Bronchus fibroblast of lung (primary cell): ENCODE data around the gene ENTR1.

DNA sequence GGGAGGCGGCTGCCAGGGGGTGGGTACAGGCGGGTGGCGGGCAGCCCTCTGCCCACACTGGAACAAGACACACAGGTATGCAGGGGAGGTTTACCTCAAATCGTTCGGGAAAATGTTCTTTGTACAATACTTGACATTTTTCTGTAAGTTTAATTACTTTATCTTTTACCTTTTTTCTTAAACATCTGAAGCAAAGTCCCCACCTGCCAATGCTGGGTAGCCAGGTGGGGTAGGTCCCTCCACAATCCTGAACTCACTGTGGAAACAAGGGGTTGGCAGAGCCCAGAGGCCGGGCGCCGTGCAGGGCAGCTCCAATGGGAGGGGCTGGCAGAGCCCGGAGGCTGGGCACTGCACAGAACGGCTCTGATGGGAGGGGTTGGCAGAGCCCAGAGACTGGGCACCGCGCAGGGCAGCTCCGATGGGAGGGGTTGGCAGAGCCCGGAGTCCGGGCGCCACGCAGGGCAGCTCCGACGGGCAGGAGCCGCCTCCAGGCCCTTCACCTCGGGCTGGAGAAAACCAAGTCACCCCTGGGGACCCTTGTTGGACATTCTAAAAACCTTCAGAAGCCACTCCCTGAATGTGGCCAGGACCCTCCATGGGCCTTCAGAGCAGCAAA is 9.4 kb downstream of the NACC2 start:
- RAMPAGE, long total RNA: no peak

- RAMPAGE, long total RNA: no peak
These were observed 1.2 kb downstream of the TMEM250 start for GRCh38 chr9:136117226-136118035.

- RAMPAGE, long total RNA: no peak
These were observed 25.5 kb upstream of the TMEM250 start for GRCh38 chr9:136144141-136144662.

GRCh38 chr9:136324303-136324980 is 2.9 kb upstream of the GPSM1 start:
- RAMPAGE, long total RNA: no peak

DNA sequence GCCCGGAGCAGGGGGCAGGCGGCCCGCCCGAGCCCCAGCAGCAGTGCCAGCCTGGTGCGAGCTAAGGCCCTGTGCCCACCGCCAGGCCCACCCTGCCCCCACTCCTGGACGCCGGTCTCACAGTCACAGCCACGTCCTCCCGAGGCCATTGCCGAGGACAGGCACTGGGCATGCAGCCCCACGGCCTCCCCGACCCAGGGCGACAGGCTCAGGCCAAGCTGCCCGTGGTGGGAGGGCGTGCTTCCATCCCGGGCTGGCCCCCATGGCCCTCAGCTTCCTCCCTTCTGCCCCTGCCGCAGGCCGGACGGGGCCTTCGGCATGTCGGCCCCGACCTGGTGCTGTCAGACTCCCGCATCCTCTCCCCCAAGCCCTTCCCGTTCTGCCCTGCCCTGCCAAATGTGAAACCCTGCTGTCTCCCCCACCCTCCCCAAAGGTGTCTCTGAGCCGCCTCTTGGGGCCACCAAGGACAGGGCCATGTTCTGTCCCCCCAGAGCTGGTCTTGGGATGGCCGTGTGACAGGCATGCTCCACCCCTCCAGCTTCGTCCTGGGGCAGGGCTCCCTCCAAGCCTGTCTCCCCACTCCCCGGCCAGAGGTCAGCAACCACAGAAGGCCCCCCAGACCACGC is 5.3 kb downstream of the DNLZ start:
- RAMPAGE, long total RNA: no peak

GRCh38 chr9:136377771-136378555 is 4.5 kb upstream of the CARD9 start:
- RAMPAGE, long total RNA: no peak

- RAMPAGE, long total RNA: no peak
These were observed 1.7 kb downstream of the ENTR1 start for GRCh38 chr9:136408716-136409198.

GRCh38 chr9:136410136-136410874 is at the start of gene ENTR1:
Gene ENTR1 (minus strand): TSS chr9:136410614.
- RAMPAGE, long total RNA: start-site peak on the plus strand at chr9:136410643-136410658, 232 and 154 reads in 2 replicates

DNA sequence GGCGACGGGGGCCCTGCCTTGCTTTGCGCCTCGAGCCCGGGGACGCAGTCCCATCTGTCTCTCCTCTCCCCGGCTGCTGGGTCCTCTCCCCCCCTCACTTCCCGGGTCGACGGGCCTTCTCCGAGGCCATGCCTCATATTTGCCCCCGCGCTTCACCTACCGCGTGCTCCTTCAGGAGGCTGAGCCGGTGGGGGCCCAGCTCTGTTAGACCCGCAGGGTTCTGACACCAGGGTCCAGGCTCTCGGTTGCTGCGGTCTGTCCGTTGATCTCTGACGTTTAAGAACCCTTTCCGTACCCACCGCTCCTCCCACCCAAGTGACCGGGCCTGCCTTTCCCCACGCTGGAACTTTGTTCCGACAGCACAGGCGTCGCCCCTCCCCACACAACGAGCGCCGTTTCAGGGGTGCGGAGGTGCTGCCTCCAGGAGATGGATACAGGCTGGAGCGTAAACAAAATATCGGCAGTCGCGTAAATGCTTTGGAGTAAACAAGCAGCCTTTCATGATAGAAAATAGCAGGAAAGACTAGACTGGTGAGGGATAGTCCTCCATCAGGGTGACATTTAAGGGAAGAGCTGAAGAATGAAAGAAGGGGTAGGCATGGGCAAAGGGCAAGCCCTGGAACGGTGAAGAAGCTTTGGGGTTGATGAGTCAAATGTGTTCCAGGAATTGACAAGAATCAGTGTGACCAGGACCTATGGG is 567 bp downstream of the PMPCA start:
- RAMPAGE, long total RNA: no peak

DNA sequence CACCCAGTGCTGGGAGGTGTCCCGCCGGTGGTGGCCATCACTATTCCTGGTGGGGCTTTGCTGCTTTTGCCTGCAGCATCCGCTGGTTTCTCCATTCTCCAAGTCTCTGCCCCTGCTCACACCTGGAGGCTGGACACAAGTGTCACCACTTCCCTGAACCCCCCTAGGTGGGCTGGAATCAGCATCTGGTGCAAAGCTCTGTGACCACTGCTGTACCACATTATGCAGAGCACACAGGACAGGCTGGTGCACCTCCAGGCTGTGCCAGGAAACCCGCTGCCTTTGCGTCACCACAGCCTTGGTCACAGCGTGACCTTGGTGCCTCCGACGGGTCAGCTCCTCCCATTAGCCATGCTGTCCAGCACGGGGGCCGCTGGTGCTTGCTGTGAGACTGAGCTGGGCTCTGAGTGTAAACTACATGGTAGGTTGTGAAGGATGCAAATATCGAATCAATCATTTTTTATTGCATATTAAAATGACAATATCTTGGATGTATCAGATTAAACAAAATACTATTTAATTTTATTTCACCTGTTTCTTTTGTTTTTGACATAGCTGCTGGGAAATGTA is 2.8 kb upstream of the SEC16A start:
- RAMPAGE, long total RNA: no peak

DNA sequence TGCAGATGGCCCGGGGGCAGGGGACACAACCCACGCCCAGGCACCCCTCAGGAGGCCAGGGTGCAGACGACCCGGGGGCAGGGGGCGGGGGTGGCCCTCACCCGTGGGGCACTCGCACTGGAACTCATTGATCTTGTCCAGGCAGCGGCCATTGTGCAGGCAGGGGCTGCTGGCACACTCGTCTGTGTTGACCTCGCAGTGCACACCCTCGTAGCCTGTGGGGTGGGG is 28.8 kb downstream of the NOTCH1 start:
- RAMPAGE, long total RNA: no peak

DNA sequence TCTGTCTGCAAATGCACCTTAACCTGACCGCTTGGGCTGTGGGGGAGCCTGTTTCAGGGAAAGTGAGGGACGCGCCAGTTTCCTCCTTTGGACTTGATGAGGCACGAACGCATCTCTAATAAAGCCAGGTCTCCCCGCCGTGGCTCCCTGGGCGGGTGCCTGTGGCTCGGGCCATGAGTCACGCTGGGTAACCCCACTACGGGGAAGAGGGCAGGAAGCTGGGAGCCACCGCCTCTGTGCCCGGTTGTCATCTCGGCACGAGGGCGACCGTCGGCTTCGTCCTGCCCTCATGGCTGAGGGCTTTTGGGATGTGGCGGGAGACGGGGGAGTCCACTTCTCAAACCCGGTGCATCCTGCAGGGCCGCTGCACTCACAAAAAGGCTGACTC is 12.1 kb downstream of the NOTCH1 start:
- RAMPAGE, long total RNA: no peak

DNA sequence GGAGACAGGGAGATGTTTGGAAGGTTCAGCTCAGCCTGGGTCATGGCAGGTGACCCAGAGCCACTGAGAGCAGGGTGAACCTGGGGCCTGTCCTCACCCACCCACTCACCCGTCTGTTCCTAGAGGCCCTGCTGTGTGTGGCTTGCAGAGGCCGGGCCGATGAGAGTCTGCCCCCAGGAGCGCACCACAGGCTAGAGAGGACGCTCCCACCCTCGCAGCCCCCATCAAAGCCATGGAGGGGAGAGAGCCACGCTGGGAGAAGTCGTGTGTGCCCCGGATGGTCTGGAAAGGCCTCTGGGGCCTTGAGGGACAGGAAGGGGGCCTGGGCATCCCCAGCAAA is 42.7 kb upstream of the NOTCH1 start:
- RAMPAGE, long total RNA: no peak

GRCh38 chr9:136623660-136624671 is 38.8 kb upstream of the EGFL7 start:
- RAMPAGE, long total RNA: no peak

DNA sequence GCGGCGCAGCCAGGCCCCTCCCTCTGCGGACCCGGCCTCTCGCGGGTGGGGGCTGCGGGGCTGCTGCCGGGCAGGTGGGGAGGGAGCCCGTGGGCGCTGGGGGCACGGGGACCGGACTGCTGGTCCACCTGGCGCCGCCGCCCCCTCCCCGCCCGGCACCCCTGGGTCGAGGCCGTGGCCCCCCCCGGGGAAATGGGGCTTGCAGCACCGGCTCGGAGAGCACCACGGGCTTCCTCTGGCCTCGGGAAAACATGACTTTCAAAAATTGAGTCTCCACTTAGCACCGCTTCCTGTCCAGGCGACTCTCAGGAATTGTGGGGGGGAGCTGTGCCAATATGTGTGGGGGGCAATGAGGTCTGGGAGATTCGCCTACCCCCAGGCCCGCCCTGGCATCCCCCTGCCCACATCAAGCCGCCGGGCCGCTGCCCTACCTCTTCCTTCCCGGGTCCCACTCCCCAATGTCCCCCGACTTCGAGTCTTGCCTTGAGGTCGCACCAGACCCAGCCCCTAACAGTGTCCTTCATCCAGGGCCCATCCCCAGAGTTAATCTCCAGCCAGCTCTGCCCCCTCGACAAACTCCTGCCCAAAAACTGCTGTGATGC is 3.7 kb downstream of the EGFL7 start:
- RAMPAGE, long total RNA: no peak

DNA sequence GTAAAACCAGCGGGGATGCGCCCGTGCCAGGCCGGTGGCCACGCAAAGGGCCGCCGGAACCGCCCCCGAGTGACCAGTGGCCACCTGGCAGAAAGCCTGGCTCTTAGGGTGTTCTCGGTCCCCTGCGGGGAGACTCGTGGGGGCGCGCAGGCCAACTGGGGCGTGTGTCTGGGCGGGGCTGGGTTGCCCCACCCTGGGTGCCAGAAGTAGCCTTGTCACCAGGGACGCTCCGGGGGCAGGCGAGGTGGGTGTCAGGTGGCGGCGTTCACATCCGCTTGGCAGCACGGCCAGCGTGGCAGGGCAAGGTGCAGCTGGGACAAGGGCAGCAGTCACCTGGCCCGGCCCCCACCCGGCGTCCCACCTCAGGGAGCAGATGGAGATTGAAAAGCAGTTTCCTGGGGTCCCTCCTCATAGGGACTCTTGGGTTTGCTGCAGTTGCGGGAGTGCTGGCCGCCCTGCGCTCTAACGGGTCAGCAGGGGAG is 655 bp upstream of the AGPAT2 start:
- RAMPAGE, long total RNA: no peak

GRCh38 chr9:136719925-136720515 is 7.6 kb downstream of the DIPK1B start:
- RAMPAGE, long total RNA: no peak

GRCh38 chr9:136740833-136741726 is 1.7 kb downstream of the LCN10 start:
- RAMPAGE, long total RNA: no peak

GRCh38 chr9:136745710-136746717 is 2.3 kb downstream of the LCN6 start:
- RAMPAGE, long total RNA: no peak

DNA sequence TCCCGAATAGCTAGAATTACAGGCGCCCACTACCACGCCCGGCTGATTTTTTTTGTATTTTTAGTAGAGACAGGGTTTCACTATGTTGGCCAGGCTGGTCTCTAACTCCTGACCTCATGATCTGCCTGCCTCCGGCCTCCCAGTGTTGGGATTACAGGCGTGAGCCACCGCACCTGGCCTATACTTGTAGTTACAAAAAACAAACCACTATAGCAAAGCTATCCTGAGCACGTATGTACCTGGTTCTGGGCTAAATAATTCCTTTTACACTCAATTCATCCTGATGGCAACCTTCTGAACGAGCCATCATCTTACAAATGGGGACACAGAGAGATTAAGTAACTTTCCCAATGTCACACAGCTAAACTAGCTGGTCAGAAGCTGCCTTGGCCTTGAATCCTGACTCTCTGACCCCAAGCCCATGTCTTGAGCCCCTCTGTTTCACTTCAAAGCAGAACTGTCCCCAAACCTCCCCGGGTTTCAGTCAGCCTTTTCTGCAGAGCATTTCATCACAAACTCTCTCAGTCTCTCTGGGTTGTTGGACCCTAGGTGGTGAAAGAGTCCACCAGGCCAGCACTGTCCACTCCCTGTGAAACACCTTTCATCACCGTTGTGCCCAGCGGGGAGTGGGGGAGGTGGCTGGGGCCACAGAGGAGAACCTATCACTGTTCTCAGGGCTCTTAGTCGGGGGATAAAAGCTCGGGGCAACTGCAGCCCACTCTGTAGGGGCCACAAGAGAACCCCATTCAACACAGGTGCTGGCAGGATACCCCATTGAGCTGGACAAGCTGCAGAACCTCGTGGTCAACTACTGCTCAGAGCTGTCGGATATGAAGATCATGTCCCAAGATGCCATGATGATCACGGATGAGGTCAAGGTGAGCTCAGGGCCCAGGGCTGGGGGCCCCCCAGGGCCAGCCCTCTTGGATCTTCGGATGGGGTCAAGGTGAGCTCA is 5.6 kb upstream of the RABL6 start:
- RAMPAGE, long total RNA: no peak